ENCODE measurements around a stretch of chr10.

- PRO-cap, 4 experiments, result no peak in any of the 4 experiments
- RAMPAGE, long total RNA, 4 experiments, result no peak in any of the 4 experiments
Observed at GRCh38 chr10:73117754-73118580, 7.7 kb downstream of the NUDT13 start.

DNA sequence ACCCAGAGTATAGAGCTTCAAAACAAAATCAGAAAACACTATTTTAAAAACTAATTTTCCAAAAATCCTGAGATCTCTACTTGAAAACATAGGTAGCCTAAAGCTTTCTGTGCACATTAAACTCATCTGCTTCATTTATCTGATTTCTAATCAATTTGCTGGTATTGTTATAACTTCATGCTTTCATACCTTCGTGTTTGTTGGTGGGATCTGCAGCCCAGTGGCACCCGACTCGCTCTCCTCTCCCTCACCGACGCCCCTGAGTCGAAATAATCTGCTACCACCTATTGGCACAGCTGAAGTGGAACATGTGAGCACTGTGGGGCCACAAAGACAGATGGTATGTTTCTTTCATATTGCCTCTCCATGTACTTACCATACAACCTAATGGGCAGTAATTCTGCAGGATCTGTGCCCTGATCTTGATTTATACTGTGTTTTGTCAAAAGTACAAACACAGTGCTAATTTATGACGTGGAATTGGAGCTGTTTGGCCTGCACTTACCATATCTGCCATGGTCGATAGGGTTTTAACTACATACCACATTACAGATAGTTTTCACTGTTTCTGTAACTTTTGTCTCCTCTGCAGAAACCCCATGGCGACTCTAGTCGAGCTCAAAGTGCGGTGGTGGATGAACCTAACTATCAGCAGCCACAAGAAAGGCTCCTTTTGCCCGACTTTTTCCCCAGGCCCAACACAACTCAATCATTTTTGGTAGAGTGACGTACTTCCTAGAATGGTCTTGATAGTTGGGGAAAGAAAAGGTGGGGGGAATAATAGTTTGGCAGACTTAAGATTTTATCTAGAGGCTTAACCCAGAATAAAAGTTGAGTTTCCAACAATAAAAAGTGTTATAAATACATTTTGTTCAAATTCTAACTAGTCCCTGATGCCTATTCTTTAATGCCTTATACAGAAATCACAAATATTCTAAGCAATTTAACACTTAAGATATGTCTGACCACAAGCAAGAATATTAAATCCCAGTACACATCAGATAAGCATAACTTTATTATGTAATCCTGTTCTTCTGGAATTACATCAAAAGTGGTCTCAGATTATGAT lies 12.1 kb downstream of the DNAJC9 start:
- PRO-cap, 4 experiments, result no peak in any of the 4 experiments
- RAMPAGE, long total RNA, 4 experiments, result no peak in any of the 4 experiments

DNA sequence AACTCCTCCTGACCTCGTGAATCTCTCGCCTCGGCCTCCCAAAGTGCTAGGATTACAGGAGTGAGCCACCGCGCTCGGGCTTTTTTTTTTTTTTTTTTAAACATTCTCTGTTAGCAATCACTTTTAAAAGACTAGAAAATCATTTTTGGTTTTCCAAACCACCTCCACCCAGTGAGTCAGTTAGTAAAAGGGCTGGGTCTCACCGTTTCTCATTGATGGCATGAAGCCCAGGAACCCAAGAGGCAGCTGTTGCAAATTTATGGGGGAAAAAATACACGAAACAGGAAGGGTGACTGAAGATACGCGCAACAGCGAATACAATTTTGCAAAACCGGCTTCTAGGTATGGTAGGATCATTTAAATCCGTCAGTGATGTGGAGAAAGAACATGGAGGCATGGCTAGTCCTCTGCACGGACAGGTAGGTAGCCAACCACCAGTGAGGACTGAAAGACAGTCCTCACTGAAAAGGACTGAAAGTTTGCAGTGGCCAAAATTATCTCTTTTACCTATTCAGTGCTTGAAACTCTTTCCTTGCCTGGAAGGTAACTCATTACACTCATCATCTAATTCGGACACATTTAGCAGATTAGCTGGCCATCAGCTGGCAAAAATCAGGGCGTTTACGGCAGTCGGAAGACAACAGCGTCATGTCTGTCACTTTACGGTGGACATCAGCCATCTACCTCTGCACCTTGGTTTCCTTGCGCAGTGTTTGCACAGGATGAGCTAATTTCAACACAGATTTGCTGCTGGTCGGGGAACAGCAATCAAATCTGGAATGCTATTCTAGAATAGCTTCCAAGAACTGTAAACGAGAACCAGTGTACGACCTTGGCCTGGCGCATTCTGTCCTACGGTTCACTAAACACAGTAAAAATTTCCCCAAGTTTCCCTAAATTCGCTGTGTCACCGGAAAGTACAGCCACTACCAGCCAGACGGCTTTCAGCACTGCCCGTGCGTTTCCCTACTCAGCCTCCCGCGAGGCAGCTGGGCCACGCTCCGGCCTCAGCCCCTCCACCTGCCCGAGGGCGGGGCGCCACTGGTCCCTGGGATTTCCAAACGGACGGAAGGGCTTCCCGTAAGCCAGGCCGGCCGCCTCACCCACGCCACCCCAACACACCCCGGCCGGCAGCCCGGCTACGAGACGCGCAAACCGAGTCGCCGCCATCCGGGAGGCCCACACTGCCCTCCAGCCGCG lies 742 bp downstream of the ANXA7 start:
- PRO-cap, 4 experiments, result peak in 4 of 4 experiments; most common plus-strand start position 709 of the sequence (in 4); most common minus-strand start position 849 of the sequence (in 3)
- RAMPAGE, long total RNA, 4 experiments, result no peak in any of the 4 experiments

DNA sequence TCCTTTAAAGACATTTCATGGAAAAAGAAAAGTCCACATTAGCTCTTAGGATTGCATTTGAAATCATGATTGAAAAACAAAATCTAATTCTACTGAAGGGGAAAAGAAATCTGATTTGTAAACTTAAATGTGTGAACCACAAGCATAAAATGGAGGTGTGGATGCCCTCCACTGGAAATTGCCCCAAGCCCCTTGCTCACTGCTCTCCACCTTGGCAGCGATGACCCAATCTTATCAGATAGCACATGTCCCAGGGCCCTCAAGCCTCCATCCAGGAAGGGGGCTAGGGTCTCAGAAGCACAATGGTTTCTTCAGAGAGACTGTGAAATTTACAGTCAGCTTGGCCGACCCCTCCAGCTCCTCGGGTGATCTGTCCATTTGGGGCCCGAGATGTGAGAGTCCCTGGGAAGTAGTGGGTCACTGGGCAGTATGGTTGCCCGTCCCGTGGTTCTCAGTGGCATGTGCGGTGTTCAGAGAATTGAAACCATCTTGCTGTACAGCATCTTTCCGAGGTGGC lies 4.5 kb upstream of the MSS51 start:
- PRO-cap, 4 experiments, result no peak in any of the 4 experiments
- RAMPAGE, long total RNA, 4 experiments, result no peak in any of the 4 experiments

DNA sequence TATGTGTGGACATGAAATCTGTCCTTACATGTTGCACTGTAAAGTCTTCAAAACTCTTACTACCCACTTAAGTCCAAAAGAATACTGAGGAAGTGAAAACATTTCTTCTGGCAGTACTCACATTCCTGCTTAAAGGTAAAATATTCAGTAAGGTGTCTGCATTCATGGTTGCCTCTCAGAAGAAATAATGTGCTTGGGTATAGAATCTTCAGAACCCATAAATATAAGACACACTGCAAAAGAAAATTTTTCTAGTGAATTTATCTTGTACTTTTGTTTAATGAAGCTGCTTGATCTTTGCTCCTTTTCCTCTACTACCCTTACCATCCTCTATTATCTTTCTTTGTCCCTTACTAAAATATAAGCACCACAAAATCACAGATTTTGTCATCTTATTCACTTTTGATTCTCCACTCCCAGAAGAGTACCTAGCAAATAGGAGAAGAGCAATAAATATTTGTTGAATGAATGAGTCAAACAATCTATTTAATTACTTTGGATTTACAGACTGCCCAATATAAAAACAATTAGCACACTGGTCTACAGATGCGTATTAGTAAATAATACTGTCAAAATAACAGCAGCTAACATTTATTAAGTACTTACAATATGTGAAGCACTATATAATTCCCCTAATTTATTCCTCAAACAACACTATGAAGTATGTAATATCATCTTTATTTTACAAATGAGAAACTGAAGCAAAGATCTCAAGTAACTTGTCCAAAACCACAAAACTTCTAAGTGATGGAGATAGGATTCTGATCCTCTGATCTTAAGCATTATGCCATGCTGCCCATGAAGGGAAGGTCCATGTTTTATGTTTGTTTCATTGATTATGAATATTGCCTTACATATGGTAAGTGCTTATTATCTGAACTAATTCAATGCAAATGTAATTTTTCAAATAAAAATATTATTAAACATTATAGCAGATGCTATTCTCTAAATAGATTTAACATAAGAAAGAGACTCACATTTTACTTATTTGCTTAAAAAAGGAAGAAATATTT lies 20.7 kb downstream of the PPP3CB start:
- PRO-cap, 4 experiments, result no peak in any of the 4 experiments
- RAMPAGE, long total RNA, 4 experiments, result no peak in any of the 4 experiments

DNA sequence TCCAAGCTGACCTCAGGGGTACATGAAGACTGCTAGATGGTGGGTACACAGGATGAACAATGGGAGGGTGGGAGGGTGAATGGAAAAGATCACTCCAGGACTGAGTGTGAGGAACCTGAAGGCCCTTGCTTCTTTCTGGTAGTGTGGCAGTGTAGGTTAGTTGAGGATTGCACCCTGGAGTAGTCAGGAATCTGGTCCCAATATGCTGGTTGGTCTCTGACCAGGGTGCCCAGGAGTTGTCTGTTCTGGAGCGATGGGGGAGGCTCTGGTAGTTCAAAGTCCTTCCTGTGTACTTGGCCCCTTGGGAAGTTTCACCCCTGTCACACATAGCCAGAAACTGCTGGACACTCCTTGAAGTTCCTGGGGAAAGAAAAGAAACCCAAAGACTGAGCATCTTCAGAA lies 3.0 kb upstream of the PPP3CB start:
- PRO-cap, 4 experiments, result no peak in any of the 4 experiments
- RAMPAGE, long total RNA, 4 experiments, result no peak in any of the 4 experiments

- PRO-cap, 4 experiments, result no peak in any of the 4 experiments
- RAMPAGE, long total RNA, 4 experiments, result no peak in any of the 4 experiments
Observed at GRCh38 chr10:73503091-73503654, 7.3 kb upstream of the PPP3CB start.

DNA sequence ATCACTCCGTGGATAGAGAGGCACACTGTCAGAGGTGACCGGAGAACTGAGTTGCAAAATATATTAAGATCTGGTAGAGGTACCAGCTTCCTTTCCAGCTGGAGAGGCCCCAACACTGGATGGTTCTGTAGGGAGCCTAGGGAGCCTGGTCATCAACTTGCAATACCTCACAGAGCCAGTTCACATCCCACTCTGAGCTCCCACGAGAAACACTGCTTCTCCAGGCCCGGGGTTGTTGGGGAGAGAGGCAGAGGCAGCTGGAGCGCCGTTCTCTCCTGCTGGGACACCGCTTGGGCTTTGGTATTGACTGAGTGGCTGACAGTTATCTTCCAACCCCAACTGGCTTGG lies 436 bp upstream of the FUT11 start:
- PRO-cap, 4 experiments, result no peak in any of the 4 experiments
- RAMPAGE, long total RNA, 4 experiments, result no peak in any of the 4 experiments

DNA sequence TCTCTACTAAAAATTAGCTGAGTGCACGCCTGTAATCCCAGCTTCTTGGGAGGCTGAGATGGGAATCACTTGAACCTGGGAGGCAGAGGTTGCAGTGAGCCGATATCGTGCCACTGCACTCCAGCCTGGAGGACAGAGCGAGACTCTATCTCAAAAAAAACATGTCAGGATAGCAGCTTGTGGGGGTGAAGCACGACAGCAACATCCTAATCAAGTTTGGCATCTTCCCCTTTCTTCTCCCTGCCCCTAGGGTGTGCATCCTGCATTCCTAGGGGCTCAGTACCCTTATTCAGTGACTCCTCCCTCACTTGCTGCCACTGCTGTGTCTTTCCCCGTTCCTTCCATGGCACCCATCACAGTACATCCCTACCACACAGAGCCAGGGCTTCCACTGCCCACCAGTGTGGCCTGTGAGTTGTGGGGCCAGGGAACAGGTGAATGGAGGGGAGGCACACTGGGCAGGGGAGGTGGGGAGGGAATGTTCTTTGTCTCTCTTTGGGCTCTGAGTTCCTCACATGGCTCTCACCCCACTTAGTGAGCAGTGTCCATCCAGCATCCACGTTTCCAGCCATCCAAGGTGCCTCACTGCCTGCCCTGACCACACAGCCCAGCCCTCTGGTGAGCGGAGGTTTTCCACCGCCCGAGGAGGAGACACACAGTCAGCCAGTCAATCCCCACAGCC lies 11.5 kb downstream of the NDST2 start:
- PRO-cap, 4 experiments, result peak in 1 of 4 experiments; most common plus-strand start position 492 of the sequence (in 1); most common minus-strand start position 345 of the sequence (in 1)
- RAMPAGE, long total RNA, 4 experiments, result no peak in any of the 4 experiments

DNA sequence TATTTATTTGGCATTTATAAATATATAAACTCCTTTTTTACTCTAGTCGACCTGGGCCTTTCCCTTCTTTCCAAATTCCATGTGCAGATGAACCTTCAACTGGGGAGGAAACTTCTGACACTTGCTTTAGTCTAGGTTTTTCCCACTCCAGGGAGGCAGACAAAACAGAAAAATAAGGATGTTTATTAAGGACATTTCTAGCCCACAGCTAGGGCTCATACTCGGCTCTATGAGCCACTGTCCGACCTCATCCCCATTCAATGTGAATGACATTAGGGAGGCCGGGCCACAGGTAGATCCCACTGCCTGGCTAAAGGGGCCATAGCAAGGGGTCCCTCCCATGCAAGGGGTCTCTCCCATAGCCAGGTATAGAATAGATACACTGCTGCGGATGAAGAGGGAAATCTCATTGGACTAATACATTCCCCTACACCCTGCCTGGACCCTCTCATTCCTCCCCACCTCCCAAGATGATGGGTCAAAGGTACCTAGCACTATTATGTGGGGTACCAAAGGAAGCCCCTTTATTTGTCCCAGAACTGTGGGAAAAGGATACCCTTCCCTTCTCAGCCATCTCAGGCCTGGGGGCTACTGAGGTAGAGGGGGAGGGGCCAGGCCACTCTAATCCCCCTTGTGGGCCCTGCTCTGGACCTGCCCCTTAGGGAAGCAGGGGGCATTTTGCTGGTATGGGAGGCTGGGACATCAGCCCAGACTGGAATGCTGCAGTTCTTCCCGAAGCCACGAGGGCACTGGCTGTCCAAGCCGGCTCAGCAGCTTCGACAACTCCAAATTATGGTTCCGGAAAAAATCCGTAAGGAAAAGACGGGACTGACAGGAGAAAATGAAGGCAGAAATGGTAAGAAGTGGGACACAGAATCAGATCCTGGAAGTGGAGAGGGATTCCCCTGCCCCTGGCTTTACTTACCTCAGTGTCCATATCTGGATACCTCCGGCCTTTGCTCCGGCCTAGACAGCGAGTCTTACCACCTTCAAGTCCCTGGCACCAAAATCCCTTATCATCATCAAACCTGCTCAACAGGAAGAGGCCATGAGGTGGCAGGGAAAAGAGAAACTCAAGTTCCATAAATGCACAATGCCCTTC lies 9.3 kb downstream of the NDST2 start:
- PRO-cap, 4 experiments, result no peak in any of the 4 experiments
- RAMPAGE, long total RNA, 4 experiments, result no peak in any of the 4 experiments

GRCh38 chr10:73815896-73816524 lies 4.6 kb upstream of the NDST2 start:
- PRO-cap, 4 experiments, result peak in 2 of 4 experiments; most common plus-strand start chr10:73816379 (in 2); most common minus-strand start chr10:73816296 (in 1)
- RAMPAGE, long total RNA, 4 experiments, result no peak in any of the 4 experiments

GRCh38 chr10:73908978-73909767 lies 1.8 kb upstream of the PLAU start:
- PRO-cap, 4 experiments, result peak in 3 of 4 experiments; most common plus-strand start chr10:73909207 (in 2)
- RAMPAGE, long total RNA, 4 experiments, result no peak in any of the 4 experiments

DNA sequence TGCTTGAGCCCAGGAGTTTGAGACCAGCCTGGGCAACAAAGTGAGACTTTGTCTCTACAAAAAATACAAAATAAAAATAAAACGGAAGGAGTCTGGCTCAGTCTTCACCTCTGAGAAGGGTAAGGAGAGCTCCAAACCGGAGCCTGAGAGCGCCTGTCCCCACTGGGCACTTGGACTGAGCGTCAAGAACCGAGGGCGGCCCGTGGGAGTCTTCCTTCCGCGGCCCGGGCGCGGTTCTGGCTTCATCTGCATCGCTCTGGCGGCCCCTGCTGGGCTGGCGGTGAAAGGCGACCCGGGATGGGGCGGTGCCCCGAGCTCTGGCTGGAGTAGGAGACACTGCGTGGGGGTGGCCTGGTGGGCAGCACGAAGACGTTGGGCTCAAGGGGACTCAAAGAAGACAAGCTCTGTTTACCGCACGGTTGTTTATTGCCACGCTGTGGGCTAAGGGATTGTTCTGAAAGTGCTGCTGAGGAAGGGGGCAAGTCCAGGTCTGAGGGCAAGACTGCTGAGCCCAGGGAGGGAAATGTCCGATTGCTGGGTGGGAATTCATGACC lies 29.7 kb downstream of the PLAU start:
- PRO-cap, 4 experiments, result peak in 2 of 4 experiments; most common plus-strand start position 298 of the sequence (in 2); most common minus-strand start position 177 of the sequence (in 1)
- RAMPAGE, long total RNA, 4 experiments, result no peak in any of the 4 experiments

GRCh38 chr10:74025577-74026019 lies 27.7 kb downstream of the VCL start:
- PRO-cap, 4 experiments, result no peak in any of the 4 experiments
- RAMPAGE, long total RNA, 4 experiments, result no peak in any of the 4 experiments

GRCh38 chr10:74227894-74228603 lies 77.0 kb downstream of the ADK start:
- PRO-cap, 4 experiments, result no peak in any of the 4 experiments
- RAMPAGE, long total RNA, 4 experiments, result no peak in any of the 4 experiments

DNA sequence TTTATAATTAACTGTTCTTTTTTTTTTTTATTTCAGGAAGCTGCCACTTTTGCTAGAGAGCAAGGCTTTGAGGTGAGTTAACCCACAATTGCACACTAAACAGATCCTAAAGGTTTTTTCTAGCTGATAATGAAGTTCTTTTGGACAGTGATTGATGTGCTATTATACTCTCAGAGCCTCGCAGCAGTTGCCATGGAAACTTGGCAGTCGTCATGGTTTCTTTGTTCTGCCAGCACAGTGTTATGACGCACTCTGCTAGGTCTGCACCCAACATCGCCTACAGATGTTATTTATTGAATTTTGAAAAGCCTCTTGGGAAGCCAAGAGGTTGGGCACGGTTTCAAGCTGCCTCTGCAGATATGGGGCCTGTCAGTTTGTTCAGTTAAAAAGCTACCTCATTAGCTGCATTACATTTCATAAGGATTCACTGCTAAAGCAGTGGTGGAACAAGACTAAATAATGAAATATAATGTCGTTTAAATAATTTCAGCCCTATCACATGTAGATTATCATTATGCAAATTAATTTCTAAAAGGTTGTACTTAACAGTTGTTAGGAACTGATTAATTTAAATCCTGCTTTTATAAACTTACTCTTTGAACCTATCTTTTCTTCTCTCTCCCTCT lies 237.0 kb upstream of the KAT6B start:
- PRO-cap, 4 experiments, result peak in 4 of 4 experiments; most common plus-strand start position 304 of the sequence (in 4)
- RAMPAGE, long total RNA, 4 experiments, result no peak in any of the 4 experiments

GRCh38 chr10:74869689-74870122 lies 43.3 kb downstream of the KAT6B start:
- PRO-cap, 4 experiments, result no peak in any of the 4 experiments
- RAMPAGE, long total RNA, 4 experiments, result no peak in any of the 4 experiments

- PRO-cap, 4 experiments, result no peak in any of the 4 experiments
- RAMPAGE, long total RNA, 4 experiments, result no peak in any of the 4 experiments
Observed at GRCh38 chr10:75021692-75022557, 51.5 kb downstream of the DUSP29 start.

DNA sequence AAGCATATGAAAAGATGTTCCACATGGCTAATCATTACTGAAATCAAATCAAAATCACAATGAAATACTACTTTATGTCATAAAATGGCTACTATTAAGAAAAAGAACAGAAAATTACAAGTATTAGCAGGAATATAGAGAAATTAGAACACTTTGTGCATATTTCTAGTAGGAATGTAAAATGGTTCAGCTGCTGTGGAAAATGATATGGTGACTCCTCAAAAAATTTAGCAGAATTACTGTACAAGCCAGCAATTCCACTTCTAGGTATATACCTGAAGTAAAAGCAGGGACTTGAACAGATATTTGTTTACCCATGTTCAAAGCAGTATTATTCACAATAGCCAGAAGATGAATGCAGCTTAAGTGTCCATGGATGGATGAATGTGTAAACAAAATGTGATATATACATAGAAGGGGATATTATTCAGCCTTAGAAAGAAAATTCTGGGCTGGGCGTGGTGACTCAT lies 25.4 kb downstream of the SAMD8 start:
- PRO-cap, 4 experiments, result no peak in any of the 4 experiments
- RAMPAGE, long total RNA, 4 experiments, result no peak in any of the 4 experiments

GRCh38 chr10:75187964-75188566 lies 22.5 kb upstream of the VDAC2 start:
- PRO-cap, 4 experiments, result no peak in any of the 4 experiments
- RAMPAGE, long total RNA, 4 experiments, result no peak in any of the 4 experiments

Measured in spleen (tissue), 7 donors.